ENCODE data around the gene CCDC178.

GRCh38 chr18:26547775-26548267 is 532 bp downstream of the KCTD1 start:
- PRO-cap: no peak

GRCh38 chr18:26655832-26656726 is 107.7 kb upstream of the KCTD1 start:
- PRO-cap: unidirectional peak, plus-strand start at chr18:26656224

GRCh38 chr18:26657799-26658477 is 109.6 kb upstream of the KCTD1 start:
- PRO-cap: no peak

- PRO-cap: no peak
Observed at GRCh38 chr18:26702023-26702472, 153.7 kb upstream of the KCTD1 start.

DNA sequence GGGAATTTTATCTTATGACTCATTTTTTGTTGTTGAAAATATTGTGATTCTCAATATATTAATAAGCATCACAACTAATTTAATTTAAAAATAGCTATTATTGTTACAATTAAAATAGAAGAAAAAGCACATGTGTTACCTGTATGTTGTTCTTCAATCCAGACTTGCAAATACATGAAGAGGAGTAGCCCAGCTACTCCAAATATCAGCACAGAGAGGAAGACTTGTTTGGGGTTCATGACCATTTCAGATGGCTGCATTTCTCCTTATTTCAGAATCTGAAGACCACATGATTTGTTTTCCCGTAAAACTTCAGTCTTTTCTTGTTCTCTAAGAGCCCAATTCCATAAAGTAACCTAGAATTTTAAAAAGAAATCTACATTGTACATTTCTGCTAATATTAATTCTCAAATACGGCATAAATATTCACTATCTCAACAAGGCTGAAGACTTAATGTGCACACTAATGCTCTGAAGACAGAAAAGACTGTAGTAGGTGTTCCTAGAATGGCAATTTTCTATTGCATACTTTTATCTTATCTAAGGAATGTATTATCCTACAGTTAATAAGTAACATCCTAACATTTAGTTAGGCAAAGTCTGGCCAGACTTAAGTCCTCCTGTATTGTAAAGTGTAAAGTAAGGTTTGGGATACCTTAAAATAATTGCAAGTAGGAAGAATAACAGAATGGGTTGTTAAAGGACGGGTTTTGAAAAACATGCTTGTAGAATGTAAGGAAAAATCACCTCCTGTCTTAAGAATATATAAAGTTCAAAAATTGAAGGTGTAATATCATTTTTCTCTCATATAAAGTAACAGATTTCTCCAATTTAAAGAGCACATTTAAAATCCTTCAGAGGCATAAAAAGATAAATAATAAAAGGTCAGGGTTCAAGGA is 42.3 kb downstream of the CHST9 start:
- PRO-cap: no peak

- PRO-cap: no peak
Observed at GRCh38 chr18:28175983-28176478, 899 bp downstream of the CDH2 start.

GRCh38 chr18:28767941-28768230 is 591.0 kb upstream of the CDH2 start:
- PRO-cap: no peak

DNA sequence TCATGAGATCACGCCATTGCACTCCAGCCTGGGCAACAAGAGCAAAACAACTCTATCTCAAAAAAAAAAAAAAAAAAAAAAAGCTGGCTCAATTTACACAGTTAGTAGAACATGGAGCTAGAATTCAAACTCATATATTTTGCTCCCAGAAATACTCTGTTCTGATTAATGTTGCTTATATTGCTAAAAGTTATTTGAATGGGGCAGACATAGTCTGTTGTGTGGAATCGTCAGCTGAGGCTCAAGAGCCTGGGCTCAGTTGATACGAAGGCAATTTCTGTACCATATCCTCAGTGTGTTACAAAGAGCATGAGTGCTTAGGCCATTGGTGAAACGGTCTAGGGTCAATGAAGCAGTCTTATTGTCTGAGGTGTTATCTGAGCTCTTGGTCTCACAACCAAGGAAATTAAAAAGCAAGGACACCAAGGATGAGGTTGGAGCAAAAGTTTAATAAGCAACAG is 40.3 kb upstream of the DSC1 start:
- PRO-cap: no peak

GRCh38 chr18:31206013-31206415 is 43.4 kb upstream of the DSC1 start:
- PRO-cap: no peak

DNA sequence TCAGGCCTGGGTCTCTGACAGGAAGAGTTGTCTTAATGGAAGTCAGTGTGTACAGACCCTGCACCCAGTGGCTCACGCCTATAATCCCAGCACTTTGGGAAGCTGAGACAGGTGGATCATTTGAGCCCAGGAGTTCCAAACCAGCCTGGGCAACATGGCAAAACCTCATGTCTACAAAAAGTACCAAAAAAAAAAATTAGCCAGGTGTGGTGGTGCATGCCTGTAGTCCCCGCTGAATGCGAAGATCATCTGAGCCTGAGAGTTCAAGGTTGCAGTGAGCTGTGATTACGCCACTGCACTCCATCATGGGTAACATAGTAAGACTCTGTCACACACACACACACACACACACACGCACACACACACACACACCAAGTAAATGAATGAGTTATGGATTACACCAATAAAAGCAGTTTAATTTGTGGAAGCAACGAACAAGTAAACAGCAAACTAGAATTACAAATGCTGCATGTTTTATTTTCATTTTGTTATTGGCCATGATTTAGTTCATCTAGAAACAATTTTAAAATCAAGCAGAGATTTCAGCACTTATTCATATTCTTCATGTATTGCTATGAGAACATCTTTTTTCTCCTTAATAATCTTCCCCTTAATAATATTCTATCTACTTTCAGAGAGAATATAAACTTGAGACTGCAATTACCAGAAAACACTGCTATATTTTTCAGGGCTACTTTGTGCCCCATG is 70.4 kb upstream of the DSC1 start:
- PRO-cap: no peak

DNA sequence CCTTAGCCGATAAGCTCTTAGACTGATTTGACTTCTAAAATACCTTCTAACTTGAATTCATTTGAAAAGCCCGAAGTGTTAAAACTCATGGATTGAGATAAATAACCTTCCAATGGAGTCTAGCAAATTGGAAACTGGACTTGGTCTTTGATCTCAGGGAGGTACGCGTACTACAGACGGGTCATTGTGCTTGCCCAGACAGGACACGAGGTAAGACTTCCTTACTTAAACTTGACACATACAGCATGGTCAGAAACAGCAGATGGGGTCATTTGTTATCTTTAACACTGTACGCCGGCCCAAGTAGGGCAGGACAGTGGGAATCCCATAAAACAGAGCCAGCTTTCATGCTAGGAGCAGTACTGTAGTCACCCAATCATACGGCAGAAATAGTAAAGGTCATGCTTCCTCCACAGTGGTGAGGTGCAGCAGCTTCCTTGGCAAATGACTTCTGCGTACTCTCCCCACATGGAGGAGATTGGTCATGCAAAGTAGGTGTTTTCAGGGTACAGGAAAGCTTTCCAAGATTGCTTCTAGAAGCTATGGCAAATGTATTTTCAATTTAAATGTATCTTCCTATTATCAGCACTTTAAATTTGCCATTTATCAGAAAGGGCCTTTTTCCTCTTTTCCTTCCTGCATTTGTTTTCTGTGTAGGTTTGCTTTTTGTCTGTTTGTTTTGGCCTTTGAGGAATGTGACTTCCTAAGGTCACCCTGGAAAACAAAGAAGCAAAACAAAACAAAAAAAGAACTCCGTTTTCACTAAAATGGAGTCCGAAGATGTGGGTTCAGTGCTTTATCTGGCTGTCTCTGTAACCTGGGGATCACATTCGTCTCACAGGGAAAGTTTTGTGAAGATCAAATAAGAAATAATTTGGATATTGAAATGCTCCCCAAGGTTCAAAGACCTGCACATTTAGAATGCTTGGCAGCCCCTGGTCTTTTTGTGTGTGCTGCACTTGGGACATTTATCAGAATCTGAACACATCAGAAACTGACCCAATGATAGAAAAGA is 74.0 kb upstream of the DSG1 start:
- PRO-cap: no peak

- PRO-cap: no peak
Observed at GRCh38 chr18:32040767-32041454, 22.3 kb downstream of the RNF125 start.

- PRO-cap: no peak
Observed at GRCh38 chr18:32096840-32097266, 5.2 kb downstream of the RNF138 start.

DNA sequence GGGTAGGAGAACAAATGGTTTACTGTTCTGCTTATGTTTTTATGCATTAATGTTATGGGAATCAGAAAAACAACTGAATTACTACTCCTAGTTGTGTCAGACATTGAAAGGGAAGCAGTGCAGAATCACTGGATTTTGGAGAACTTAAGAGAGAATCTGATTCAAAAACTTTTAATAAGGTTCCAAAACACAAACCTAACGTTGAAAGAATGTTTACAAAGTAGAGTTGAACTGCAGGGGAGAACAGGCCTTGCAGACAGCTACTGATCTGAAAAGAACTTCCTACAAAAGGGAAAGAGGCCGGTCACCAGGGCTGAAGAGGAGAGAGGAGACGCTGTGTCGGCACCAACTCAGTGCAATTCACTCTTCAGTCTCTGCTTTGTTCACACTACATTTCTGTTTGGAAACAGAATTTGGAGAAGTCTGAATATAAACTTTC is 124.1 kb downstream of the GAREM1 start:
- PRO-cap: no peak

DNA sequence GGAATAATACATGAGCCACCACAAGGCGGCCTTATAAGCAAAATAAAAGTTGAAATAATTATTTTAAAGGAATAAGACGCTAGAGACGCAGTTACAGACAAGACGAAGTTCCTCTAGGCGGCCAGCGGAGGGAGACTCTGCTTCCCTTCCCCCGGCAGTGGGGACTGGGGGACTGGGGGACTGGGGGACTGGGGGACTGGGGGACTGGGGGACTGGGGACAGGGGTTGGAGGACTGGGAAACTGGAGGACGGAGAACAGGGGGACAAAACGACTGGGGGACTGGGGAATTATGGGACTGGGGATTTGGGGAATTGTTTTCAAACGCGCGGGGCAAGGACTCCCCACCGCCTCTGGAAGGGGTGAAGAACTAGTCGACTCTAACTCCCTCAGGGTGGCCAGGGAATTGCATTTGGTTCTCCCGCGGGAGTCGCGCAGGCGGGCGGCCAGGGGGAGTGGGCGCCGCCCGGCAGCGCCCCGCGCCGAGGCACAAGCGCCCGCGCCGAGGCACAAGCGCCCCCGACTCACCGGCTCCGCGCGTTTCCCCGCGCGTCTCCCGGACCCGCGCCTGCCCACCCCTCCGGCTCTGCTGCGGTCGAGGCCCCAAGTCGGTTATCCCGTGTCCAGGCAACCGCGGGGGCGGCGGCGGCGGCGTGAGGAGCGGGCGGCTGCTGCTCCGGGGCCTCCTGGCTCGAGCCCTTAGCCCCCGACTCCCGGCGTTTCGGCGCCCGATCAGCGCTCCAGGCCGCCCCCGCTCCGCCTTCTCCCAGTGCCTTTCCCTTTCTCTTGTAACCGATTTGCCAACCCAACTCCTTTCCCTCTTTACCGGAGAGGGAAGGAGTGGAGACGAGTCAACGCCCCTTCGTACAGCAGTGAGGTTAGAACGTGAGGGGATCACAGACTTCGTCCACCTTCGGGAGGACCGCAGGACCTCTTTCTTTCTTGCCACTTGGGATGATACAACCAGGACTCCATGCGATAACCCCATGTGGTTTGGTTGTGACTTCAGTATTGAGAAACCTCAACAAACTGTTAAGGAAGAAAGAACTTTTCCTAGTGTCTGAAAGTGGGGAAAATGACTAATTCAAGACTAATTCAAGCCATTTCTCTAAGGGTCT is at the start of gene CCDC178:
Gene CCDC178, minus strand, starts transcription at position 595 of the 1,116 bp plus-strand sequence.
- PRO-cap: unidirectional peak, minus-strand start at position 553 of the sequence; unidirectional peak, minus-strand start at position 586 of the sequence

GRCh38 chr18:34222520-34223590 is 1.9 kb downstream of the NOL4 start:
- PRO-cap: no peak

DNA sequence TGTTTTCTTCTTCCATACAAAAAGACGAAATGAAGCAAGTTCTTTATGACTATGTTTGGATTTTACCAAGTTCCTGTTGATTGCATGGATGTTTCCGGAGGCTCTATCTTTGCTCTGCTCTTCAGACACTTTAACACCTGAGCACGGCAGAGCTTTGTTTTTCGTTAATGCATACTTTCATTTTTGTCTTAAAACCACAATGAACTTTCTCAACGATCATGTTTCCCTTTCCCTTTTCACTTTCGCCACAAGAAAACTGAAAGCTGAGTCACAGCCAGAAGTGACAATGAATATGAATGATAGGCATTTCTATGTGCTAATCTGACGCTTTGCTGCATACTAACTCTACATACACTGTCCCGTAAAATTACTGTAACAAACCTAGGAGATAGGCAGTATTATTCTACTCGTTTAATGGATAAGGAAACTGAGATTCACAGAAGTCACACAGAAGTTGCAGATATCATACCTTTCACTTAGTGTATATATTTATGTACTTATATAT is 150.4 kb downstream of the DTNA start:
- PRO-cap: no peak

DNA sequence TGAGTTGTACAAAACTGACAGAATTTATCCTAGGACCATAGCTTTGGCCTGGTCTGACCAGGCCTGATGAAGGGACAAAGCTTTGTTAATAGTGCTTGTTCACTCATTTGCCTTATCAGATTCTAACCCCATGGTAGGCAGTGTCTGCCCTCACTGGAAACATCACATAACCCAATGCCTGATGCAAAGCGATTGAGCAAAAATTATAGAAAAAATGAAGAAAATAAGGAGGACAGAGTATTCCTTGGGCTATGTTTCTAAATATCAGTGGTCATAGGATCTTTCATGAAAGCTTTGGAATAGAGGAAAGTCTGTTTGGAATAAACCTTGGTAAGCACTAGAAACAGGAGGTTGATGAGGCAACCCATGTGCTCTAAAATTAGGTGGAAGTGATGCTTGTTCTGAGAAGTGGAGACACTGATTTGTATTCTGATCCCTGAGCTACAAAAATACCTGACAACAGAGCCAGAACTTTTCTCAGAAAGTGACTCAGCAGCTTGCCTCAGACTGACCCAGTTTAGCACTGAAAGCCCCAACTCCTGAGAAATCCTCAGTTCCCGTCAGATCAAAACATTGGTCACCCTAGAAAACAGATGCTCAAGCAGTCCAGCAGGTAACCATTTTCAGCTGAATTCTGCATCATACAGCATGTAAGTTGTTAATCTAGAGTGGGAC is 131.4 kb upstream of the MAPRE2 start:
- PRO-cap: no peak

DNA sequence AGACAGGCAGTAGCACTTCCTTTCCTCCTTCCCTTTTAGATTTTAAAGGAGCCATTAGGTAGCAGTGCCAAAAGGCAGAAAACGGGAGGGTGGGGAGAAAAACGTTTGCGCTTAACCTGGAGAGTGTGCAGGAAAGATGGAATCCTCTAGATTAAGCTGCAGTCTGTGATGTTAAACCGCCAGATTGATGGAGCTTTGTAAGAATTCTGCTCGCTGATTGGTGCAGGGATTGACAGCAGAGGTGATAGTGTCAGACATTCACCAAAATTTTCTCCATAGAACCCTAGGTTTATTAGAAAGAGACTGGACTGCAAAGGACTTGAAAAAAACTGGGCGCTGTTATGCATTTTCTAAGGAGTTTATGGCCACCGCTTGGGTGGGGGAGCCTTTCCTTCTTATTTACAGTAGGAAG is 754 bp downstream of the MAPRE2 start:
- PRO-cap: no peak

DNA sequence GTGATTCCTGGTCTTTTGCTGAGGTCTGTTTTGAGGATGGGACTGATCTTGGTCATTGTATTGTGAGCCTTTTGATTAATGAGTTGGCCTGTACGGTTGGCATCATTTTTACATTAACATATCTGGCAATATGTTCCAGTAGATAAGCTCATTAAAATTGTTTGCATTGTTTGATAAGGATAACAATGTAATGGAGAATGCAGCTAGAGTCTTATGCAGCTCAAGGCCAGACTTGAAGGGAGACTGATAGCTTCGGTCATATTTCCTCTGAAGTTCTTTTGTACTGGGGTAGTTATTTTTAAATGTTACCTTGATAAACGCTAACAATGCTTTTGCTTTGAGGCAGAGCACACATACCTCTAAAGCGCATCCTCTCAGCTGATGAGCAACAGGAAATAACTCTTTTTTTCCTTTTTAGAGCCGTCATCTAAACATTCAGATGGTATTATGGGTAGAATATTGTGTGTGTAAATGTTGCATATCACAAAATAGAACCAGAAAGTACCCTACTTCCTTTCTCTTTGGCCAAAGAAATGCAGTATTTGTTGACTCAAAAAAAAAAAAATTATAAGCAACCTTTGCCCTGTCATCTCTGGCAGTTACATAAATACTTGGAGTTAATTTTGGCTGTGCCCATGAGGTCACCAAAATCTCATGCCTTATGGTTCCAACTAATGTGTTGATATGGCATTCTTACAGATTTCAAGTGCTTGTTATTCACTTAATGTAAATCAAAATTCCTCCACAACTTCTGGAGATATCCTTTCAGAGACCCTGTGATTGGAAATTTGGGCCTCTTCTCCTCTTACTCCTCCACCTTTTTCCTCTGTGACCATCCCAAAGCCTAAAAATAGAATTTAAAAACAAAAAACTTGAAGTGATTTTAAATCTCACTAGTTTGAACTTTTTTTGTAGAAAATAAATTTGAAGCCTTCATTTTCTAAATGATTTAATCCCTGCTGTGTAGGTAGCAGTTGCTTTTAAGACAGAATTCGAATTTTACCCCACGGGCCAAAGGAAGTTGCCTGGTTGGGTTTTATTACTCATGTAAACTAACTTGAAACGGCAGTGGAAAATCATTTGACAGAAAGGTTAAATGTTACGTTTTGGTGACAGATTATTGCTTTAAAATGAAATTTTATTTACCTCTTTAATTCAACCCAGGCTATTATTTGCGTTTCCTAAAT is 1.6 kb downstream of the MAPRE2 start:
- PRO-cap: no peak